ENCODE data around the gene MIA2.

- RRBS, result no CpG with 5 or more reads among the region's 11 CpGs
Observed at GRCh38 chr14:39177041-39177788, 2.2 kb downstream of the PNN start.

- RRBS, result no CpG with 5 or more reads among the region's 7 CpGs
Observed at GRCh38 chr14:39203377-39204576, 28.7 kb downstream of the PNN start.

- RRBS, result no CpG with 5 or more reads among the region's 7 CpGs
Observed at GRCh38 chr14:39233696-39234348, at the start of gene MIA2. TSS of gene MIA2 (plus strand) at chr14:39233915.

- RRBS, result no CpG with 5 or more reads among the region's 8 CpGs
Observed at GRCh38 chr14:44712392-44712967, 184.6 kb upstream of the C14orf28 start.

GRCh38 chr14:46734114-46734670, 82.6 kb upstream of the RPL10L start:
- RRBS, result no CpG with 5 or more reads among the region's 6 CpGs

DNA sequence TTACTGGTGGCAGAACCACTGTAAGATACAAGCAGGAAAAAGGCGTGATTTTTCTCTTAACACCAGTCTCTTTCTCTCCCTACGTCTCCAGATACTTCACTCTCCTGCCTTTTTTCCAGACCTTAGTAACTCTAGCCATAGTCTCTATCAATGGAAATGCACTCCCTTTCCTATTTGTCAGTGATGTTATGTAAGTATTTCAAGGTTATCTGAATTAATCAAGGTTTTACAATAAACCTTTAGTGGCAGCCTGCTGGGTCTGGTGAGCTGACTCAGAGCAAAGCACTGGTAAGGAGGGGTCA, 11.7 kb downstream of the RPS29 start:
- RRBS, result no CpG with 5 or more reads among the region's 2 CpGs

- RRBS, result under 1% methylated on average over 5 of the region's 25 CpGs
Observed at GRCh38 chr14:49599088-49599471, 340 bp downstream of the LRR1 start.

- RRBS, result no CpG with 5 or more reads among the region's 2 CpGs
Observed at GRCh38 chr14:49777576-49778266, 9.8 kb downstream of the KLHDC2 start.

DNA sequence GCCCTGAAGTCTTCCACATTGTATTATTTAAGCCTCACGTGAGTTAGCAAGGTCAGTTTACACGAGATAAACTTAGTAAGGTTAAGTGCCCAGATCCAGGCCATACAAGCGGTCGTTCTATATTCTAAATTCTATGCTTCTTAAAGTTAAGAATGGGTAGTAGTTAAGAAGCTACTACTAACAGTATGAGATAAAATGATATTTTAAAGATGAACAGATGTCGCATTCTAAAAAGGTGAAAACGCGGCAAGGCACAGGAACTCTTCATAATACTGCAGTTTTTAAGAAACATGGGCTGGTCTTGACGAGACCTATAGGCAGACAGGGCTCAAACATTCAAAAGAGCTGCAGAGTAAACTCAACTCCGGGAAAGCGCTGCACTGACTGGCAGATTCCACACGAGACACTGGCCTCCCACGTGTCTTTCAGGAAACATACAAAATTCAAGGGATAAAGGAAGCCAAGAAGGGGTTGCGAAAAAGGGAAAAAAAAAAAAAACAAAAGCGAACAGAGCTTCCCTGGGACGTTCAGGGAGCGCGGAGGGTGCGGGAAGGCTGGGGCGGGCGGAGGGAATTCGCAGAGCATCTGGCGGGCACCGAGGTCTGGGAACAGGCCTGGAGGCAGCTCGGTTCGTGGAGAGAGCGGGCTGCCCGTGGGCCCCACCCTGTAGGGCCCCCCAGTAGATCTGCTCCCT, 636 bp upstream of the ARF6 start:
- RRBS, result no CpG with 5 or more reads among the region's 27 CpGs

DNA sequence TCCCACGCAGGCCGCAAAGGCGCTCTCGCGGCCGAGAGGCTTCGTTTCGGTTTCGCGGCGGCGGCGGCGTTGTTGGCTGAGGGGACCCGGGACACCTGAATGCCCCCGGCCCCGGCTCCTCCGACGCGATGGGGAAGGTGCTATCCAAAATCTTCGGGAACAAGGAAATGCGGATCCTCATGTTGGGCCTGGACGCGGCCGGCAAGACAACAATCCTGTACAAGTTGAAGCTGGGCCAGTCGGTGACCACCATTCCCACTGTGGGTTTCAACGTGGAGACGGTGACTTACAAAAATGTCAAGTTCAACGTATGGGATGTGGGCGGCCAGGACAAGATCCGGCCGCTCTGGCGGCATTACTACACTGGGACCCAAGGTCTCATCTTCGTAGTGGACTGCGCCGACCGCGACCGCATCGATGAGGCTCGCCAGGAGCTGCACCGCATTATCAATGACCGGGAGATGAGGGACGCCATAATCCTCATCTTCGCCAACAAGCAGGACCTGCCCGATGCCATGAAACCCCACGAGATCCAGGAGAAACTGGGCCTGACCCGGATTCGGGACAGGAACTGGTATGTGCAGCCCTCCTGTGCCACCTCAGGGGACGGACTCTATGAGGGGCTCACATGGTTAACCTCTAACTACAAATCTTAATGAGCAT, 858 bp downstream of the ARF6 start:
- RRBS, result 1% methylated on average over 16 of the region's 50 CpGs

DNA sequence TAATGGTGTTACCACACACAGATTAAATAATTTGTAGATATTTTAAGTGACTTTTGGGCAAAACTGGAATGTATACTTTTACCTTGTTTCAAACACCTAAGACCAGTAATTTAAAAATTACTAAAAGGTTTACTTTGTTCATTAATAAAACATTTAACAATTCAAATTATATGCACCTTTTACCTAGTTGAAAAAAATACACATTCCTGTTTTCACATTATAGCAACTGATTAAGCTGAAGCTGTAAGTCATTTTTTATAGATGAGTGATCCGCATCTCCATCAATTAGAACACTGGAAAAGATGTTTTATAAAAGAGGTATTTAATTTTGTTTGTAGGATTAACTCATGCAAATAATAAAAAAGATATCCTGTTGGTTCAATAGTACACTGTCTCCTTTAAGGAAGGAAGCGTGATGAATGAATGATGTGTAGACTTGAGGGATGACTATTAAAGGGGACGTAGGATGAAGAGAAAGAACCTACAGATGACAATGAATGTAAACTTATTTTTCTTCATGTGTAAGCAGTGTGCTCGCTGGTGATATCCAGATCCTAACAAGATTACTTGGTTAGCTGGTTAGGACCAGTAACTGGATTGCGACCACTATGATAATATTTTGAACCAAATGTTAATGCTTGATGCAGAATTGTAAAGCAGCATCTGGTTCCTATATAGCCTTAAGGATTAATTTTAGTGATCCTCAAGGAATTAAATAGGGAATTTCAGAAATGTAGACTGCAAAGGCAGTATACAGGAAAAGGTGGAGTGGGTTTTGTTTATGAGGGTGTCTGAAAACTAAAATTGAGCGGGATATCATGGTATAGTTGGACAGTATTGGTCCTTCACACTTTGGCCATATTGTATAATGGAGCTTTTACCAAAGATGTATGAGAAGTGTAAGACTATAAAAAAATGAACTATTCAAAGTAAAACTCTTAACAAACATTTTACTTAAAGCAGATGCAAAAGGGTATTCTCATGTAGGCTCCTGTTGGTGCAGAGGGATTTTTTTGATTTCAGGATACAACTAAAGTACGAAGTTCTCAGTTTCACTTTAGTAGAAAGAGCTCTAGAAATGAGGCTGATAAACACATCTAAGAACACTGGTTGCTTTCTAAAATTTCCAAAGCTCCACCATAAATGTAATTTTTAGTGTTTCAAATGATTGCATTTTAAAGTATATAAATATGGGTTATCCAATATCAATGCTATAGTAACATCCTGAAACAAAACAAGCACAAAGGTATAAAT, 2.7 kb downstream of the ARF6 start:
- RRBS, result no CpG with 5 or more reads among the region's 7 CpGs

DNA sequence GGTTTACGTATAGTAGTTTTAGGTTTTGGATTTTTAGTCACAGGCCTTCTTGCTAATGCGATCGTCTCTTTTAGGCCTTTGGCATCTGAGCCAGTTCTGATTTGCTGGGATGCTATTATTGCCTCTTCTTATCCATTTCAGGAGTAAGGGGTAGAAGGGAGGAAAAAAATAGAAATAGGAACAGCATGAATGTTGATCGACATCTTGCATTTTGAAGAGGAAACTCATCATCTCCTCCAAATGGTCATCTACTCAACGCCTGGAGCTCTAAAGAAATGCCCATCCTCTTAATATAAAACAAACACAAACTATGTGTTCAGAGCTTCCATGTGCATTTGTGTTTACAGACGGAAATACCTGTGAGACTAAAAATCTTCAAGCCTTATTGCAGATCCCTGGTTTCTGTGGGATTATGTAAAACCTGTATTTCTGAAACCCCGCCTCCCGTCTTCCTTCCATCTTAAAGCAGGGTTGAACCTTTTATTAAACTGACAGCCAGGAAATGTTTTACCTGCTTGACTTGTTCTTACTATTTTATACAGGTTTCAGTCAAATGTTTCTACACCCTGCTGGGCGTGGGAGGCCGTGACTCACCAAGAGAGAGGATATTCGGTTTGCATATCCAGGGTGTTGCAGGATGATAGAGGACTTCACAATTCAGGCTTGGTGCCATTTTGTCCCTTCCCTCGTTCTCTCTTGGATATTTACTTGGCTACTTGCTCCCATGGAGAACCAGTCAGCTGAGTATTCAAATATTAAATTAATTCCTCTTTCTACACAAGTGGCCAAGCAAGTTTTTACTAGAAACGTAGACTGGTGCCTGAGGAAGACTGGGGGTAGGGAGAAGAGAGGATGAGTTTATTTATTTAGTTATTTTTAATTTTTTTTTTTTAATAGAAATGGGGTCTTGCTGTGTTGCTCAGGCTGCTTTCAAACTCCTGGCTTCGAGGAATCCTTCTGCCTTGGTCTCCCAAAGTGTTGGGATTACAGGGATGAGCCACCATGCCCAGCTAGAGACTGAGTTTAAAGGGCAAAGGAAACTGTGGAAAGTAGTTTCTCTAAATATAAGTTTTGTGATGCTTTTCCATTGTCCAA, 69.7 kb downstream of the ARF6 start:
- RRBS, result no CpG with 5 or more reads among the region's 14 CpGs

GRCh38 chr14:49972774-49973396, 80.0 kb downstream of the ARF6 start:
- RRBS, result no CpG with 5 or more reads among the region's 6 CpGs

GRCh38 chr14:50039779-50040360, 76.5 kb downstream of the VCPKMT start:
- RRBS, result no CpG with 5 or more reads among the region's 7 CpGs

DNA sequence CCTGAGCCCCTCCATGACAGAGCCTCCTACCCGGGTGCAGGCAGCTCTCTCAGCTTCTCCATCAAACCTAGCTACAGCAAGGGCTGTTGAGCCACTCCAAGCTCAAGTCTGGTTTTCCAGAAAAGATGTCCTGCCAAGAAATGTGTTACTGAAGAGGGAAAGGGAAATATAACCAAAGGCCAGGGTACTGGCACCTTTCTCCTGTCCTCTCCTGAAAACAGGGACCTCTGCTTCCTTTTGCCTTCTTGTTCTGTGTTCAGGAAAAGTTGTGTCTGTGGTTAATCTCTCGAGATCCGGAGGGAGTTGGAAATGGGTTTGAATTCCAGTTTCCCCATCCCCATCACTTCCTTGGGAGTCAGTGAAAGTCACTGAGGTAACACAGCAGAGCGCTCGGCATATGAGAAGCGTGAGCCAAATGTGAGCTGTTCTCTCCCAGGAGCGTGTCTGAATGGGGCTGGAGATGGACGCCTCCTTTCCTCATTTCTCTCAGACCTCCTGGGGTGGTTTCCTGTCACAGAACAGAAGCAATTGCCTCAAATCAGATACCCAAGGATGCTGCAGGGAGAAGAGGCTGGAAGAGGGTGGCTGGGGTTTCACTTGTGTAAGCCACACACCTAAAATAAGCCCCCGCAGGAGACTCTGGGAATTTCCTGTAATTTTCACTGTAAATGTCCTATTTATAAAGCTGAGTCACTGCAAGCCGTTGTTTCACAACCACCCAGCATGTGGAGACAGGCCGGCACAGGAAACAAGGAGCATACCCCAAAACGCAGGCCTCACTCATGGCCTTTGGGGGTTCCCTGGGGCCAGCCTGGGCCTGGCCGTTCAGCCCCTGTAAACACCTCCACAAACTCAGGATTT, 55.6 kb downstream of the VCPKMT start:
- RRBS, result no CpG with 5 or more reads among the region's 13 CpGs

- RRBS, result no CpG with 5 or more reads among the region's 3 CpGs
Observed at GRCh38 chr14:50191271-50191800, 40.0 kb downstream of the SOS2 start.

GRCh38 chr14:50201956-50202316, 29.4 kb downstream of the SOS2 start:
- RRBS, result no CpG with 5 or more reads among the region's 2 CpGs

- RRBS, result no CpG with 5 or more reads among the region's 8 CpGs
Observed at GRCh38 chr14:50335269-50335855, 23.2 kb downstream of the DMAC2L start.

- RRBS, result no CpG with 5 or more reads among the region's 7 CpGs
Observed at GRCh38 chr14:50342528-50343214, 30.5 kb downstream of the DMAC2L start.

GRCh38 chr14:50388292-50388959, 8.3 kb downstream of the CDKL1 start:
- RRBS, result no CpG with 5 or more reads among the region's 9 CpGs

Data from zone of skin (tissue), 1 donor.